ENCODE results near the genes CCER1 and EEA1.

GRCh38 chr12:90955103-90955453 lies at the start of gene CCER1:
TSS of gene CCER1 (minus strand) at chr12:90955176.
- RRBS, 2 experiments = no CpG with 5 or more reads among the region's 16 CpGs

GRCh38 chr12:91577734-91578174 lies 395.1 kb upstream of the DCN start:
- RRBS, 2 experiments = no CpG with 5 or more reads among the region's 5 CpGs

GRCh38 chr12:92030466-92031313 lies 115.0 kb downstream of the BTG1 start:
- RRBS, 2 experiments = 89 to 90% methylated on average over 1 to 2 of the region's 5 CpGs

GRCh38 chr12:92047295-92047832 lies 98.3 kb downstream of the BTG1 start:
- RRBS, 2 experiments = no CpG with 5 or more reads among the region's 2 CpGs

DNA sequence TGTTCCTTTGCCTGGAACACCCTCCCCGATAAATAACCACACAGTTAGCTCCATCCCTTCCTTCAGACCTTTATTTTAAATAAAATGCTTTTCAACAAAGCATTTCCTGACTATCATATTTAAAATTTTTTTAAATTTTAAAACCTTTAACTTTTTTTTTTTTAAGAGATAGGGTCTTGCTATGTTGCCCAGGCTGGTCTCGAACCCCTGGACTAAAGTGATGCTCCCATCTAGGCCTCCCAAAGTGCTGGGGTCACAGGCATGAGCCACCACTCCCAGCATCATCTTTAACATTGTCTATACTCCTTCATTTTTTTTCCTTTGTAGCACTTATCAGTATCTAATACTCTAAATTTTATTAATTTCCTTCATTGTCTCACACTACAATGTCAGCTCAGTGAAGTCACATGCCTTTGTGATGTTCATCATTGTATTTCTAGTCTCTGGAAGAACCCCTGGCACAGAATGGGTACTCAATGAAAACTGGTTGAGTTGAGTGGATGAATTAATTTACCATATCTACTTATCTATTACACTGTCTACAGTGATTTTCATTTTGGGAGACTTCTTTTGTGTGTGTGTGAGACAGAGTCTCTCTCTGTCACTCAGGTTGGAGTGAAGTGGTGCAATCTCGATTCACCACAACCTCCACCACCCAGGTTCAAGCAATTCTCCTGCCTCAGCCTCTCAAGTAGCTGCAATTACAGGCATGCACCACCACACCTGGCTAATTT lies 48.3 kb downstream of the BTG1 start:
- RRBS, 2 experiments = no CpG with 5 or more reads among the region's 3 CpGs

DNA sequence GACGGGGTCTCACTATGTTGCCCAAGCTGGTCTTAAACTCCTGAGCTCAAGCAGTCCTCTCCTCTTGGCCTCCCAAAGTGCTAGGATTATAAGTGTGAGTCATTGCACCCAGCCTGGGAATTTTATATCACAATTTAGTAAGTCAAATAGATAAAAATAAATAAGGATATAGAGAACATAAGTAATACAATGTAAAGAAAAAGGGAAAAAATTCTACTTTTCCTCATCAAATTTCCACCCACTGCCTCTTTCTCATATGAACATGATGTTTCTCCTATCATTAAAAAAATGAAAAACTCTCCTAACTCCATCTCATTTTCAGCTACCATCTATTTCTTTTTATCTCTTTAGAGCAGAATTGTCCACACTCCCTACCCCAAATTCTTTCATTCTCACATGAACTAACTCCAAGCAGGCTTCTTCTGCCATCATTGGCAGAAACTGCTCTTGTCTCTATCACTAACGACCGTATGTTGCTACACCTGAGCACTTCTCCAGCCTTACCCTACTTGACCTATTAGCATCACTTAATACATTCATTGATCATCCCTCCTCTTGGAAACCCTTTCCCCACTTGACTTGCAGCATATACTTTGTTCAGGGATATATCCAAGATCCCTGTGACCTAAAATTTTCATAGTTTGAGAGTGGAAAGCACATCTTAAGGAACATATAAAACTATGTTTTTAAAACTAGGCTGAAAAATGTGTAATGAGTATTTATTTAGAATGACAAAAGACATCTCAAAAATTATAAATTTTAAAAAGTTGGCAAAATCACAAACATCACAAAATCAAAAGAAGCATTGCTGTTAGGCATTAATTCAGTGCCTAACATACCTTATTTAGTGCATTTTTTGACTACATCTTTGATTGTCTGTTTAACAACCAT lies 29.8 kb downstream of the BTG1 start:
- RRBS, 2 experiments = no CpG with 5 or more reads among the region's 3 CpGs

DNA sequence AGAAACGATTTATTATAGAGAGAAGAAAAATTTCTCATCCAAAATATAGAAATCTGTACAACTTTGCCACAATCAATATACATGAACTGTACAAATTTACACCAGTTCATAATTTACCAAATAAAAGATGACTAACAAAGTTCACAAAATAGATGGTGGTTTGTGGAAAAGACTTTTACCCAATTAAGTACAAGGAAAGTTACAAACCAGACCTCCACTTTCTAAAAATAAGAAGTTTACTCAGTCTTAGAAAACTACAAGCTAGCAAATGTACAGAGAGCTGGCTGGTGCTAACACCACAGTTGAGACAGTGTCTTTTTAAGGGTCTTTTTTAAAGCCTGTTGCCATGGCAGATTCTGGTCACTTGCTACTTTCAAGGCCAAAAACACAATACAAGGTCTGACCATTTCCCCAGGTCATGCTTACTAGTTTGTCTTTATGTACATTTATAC lies 2.5 kb downstream of the BTG1 start:
- RRBS, 2 experiments = no CpG with 5 or more reads among the region's 1 CpG

DNA sequence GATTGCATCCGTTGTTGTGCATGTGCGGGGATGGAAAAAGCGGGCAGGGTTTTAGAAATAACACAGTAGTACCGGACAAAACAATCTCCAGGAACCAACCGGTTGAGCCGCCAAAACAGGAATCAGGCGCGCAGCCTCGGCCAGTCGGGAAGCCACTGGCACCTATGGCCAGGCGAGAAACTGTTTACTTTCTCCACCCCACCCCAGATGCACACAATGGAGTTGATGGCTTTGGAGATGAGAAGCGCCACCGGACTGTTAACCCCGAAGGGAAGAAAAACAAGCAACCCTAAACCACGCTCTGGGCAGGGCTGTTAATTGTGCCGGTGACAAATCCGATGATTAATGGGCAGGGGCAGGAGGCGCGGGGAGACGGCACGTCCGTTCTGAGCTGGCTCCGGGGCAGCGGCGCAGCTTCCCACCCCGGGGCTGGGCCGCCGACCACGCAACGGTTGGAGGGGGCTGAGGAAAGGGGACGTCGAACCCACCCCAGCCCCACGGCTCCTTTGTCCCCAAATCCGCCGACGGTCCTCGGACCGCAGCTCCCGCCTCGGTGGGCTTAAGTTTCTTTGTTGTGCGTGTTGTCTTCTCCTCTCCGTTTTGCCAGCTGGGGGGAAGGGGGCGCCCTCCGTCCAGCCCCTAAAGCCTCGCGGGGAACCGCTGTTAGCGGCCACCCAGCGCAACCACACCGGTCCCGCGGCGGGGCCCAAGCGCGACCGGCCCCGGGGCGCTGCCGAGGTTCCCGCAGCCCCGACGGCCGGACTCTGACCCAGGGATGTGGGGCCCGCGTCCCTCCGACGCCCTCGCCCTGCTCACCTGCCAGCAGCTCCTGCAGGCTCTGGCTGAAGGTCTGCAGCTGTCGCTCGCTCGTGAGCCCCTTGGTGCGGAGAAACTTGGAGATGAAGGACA lies 820 bp downstream of the BTG1 start:
- RRBS, 2 experiments = under 1 to 1% methylated on average over 17 of the region's 72 CpGs

GRCh38 chr12:92288328-92289033 lies 142.8 kb upstream of the BTG1 start:
- RRBS, 2 experiments = no CpG with 5 or more reads among the region's 15 CpGs

DNA sequence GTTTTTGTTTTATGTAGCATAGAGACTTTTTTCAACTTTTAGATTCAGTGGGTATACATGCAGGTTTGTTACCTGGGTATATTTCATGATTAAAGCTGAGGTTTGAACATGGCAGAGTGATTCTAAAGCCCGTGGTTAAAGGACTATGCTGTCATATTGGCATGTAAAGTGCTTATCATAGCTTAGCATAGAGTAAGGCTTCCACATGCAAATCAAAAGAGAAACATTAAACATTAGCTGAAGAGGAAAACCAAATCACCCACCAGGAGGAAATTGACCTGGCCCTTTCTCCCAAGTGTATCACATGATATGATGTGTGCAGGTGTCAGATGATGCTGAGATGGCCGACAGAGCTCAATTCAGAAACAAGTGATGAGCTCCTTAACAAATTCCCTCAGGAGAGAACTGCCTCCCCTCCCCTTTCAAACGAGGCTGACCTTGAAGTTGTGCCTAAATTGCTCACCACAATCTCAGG lies 217.1 kb upstream of the BTG1 start:
- RRBS, 2 experiments = no CpG with 5 or more reads among the region's 3 CpGs

- RRBS, 2 experiments = no CpG with 5 or more reads among the region's 5 CpGs
Measured at GRCh38 chr12:92469899-92470336, 232.9 kb upstream of the PLEKHG7 start.

DNA sequence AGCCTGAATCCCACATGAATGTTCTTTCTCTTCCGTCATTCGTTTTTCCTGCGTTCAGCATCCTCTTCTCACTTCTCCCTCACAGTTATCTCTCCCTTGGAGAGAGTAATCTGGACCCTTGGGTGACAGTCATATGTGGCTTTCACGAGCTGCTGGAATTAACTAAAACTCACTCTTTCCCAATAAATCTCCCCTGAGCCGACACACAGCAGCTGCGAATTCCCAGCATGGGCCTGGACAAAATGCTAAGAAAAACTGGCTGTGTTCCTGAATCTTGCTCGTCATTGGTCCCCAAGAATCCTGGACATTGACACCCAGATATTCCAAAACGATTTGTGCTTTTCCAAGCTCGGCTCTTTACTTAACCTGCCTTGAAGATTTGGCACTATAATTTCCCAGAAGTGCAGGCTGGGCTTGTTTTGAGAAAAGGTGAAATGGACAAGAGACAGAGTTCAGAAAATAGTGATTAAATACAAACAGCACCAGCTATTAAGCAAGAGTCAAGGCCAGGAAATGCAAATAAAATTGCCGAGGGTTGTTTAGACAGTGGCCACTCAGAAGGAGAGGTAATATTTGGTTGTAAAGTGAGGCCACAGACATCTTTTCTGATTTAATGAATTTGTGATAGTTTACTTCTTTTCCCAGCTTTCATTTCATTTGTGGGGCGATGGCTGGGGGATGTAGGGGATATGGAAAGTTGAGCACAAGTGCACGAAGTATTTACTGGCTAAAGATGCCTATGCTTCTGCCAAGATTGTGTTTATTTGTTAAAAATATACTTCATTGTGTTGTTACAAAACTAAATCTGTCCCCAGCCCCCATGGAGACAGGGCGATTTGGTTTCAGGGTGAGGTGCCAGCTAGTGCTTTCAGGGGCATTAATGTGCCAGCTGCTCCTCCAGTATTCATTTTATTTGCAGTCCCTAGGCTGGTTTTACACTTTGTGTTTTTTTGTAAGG lies 199.2 kb upstream of the PLEKHG7 start:
- RRBS, 2 experiments = no CpG with 5 or more reads among the region's 13 CpGs

DNA sequence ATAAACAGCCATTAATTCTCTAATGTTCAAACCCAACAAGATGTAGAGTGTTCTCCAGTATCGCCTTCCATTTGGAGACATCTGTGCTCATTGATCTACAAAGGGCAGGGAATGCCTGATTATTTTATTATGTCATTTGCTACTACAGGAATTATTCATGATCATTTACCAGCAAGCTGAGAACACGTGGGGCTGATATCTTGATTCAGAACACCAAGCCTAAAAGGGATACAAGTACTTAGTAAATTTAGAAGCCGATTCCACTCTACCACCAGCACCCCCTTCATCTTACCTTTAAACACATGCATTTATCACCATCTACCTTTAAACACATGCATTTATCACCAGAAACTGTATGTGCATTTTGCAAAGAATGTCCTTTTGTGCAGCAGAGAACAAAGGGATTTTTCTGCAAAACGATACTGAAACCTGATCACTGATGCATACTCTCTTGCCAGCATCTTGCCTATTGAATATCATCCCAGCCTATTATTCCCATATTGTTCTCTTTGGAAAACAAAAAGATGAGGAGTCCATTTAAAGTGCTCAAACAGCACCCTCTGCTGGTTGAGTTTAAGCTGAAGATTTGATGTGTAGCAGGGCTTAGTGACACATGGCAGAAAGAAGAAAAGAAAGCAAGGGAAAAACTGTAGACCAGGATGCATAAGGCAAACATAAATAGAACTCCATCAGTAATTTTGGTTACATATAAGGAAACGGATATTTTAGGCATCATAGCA lies 132.6 kb upstream of the PLEKHG7 start:
- RRBS, 2 experiments = no CpG with 5 or more reads among the region's 5 CpGs

DNA sequence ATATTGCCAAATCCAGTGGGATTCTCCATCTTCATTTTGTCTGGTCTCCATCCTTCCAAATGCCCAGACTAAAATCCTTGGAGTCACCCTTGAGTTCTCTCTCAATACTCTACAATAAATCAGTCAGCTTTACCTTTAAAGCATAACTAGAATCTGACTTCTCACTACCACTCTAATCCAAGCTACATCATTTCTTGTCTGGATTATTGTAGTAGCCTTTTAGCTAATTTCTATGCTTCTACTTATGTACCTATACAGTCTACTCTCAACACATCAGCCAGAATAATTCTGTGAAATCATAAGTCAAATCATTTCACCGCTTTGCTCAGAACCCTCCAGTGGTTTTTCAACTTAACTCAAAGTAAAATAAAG lies 105.0 kb downstream of the EEA1 start:
- RRBS, 2 experiments = no CpG with 5 or more reads among the region's 1 CpG

DNA sequence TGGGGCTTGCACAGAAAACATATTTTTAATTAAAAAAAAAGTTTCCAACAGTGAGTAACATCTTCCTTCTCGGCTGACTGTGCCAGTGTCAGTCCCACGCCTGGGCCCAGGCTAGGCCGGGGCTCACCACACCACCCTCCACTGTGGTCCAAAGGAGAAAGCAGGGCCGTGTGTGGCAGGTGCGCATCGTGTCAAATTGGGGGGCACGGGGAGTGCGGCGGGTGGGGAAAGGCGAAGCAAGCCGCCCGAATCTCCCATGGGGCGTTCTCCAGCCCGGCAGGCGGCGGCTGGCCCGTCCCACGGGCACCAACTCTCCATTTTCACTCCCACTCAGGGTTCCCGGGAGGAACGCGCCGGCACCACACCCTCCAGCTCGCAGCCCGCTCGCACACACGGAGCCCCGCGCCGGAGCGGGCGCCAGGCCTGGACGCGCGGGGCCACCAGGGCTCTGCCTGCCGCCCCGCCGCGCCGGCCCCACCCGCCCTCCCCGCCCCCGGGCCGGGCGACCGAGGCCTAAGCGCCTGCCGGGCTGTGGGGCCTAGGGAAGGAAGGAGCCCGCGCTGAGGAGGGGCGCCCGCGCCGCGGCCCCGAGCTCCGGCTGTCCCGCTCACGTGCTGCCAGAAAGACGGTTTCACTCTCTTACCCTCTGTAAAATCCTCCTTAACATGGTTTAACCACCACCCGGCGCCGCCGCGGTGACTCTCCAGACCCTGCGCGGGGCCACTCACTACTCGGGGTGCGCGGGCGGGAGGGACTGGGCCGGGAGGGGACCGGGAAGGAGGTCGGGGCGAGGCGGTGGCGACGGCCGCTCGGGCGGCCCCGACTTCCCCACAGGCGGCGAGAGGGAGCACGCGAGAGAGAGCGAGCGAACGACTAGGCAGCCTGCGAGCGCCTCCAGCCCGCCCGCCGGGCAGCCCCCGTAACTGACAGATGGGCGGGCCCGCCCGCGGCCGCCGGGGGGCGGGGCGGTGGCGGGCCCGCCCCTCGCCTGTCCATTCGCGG lies at the start of gene EEA1:
Gene EEA1, minus strand, starts transcription at position 896 of the 1,002 bp plus-strand sequence.
- RRBS, 2 experiments = under 1 to 1% methylated on average over 64 of the region's 107 CpGs

DNA sequence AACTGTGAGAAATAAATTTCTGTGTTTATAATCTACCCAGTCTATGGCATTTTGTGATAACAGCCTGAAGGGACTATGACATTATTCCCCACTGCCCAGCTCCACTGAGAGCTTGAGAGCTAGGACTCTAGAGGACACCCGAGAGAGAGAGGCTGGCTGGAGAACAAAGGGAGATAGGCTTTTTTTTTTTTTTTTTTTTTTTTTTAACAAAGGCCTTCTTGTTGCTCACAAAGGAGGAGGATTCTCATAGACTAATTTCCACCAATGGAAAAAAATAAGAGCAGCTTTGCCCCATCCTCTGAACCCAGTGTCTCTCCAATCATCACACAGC lies 87.9 kb upstream of the EEA1 start:
- RRBS, 2 experiments = no CpG with 5 or more reads among the region's 1 CpG

DNA sequence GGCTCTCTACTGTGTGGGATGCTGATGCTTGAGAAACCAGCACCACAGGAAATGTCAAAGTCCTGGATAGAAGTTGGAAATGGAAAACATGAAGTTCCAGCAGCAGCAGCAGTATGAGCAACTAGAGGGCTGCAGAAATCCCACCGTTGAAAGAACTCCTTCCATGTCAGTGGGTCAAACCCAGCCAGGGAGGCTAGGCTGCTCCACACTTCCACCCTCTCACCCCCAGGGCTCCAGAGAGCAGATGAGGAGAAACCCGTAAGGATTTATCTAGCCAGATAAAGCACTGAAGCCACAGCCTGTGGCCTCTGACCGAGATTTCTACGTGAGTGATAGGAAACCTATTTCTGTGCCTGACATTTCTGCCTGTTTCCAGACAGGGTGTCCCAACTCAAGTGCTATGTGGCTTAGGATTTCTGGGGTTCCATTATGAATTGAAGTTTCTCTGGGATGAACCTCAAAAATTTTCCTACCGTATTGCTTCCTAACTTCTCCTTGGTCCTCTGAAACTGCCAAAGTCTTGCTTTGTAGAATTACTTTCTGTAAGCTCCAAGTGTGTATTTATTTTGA lies 100.0 kb upstream of the EEA1 start:
- RRBS, 2 experiments = no CpG with 5 or more reads among the region's 5 CpGs

- RRBS, 2 experiments = no CpG with 5 or more reads among the region's 2 CpGs
Measured at GRCh38 chr12:93098085-93098600, 169.0 kb upstream of the EEA1 start.